Thoracic aorta endothelial cell (primary cell): ENCODE results near the gene F11.

DNA sequence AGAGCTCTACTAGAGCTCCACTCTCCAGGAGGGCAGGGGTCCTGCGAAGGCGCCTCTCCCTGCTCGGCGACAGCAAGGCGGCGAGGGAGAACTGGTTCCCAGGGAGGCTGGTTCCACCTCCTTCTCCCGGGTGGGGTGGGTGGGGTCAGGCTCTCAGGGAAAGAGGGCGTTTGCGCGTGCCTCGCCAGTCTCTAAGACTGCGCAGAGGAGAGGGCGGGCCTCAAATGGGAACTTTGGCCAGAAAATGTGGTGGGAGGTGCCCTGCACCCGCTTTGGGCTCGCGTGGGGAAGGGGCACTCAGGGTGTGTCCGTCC lies 1.6 kb downstream of the HELT start:
- CAGE, long polyA plus RNA: no peak

DNA sequence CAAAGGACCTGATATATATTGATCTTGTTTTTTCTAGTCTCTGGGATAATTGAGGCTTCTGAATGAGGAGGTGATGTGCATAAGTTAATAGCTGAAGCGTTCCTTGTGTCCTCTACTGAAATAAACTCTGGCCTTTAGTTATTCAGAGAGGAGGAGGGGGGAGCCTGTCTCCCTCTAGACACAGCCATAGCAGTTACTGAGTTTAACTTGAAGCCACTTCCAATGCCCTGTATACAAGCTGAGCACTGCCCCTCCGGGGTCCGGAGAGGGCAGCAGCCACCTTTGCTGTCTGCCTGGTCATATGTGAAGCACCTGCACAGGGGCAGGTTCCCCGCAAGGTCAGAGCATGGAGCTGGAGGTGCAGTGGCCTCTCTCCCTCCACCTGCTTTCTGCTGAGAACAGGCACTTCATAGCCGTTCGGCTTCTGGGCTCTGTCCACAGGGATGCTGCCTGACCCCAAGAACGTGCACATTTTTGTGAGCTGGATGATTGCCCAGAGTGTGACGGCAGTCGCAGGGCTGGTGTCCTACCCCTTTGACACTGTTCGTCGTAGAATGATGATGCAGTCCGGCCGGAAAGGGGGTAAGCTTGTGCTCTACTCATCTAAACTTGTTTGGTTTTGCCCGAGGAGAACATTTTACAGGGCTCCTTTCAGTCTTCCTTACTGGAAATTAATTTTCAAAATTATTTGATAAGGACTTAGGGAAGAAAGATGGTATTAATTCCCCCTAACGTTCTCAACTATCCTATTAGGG lies 2.4 kb downstream of the SLC25A4 start:
- CAGE, long polyA plus RNA: no peak

- CAGE, long polyA plus RNA: no peak
These were observed 5.9 kb upstream of the PDLIM3 start for GRCh38 chr4:185541075-185541836.

DNA sequence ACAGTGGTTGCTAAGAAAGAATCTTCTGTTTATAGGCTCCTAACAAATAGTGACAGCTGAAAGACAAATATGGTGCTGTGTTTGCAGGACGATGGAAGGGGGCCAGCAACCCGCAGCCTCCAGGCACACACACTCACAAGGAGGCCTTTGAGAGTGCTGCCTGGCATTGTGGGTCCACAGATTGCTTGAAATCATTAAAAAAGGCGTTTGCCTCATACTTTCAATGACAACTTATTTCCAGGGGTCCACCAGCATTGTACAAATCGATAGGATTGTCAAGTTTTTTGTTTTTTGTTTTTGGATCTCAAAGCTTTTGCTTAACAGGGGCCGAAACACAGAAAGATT lies 32.5 kb upstream of the PDLIM3 start:
- CAGE, long polyA plus RNA: no peak

GRCh38 chr4:185651085-185651806 lies 115.9 kb upstream of the PDLIM3 start:
- CAGE, long polyA plus RNA: no peak

GRCh38 chr4:185693080-185693424 lies 118.9 kb downstream of the SORBS2 start:
- CAGE, long polyA plus RNA: no peak

DNA sequence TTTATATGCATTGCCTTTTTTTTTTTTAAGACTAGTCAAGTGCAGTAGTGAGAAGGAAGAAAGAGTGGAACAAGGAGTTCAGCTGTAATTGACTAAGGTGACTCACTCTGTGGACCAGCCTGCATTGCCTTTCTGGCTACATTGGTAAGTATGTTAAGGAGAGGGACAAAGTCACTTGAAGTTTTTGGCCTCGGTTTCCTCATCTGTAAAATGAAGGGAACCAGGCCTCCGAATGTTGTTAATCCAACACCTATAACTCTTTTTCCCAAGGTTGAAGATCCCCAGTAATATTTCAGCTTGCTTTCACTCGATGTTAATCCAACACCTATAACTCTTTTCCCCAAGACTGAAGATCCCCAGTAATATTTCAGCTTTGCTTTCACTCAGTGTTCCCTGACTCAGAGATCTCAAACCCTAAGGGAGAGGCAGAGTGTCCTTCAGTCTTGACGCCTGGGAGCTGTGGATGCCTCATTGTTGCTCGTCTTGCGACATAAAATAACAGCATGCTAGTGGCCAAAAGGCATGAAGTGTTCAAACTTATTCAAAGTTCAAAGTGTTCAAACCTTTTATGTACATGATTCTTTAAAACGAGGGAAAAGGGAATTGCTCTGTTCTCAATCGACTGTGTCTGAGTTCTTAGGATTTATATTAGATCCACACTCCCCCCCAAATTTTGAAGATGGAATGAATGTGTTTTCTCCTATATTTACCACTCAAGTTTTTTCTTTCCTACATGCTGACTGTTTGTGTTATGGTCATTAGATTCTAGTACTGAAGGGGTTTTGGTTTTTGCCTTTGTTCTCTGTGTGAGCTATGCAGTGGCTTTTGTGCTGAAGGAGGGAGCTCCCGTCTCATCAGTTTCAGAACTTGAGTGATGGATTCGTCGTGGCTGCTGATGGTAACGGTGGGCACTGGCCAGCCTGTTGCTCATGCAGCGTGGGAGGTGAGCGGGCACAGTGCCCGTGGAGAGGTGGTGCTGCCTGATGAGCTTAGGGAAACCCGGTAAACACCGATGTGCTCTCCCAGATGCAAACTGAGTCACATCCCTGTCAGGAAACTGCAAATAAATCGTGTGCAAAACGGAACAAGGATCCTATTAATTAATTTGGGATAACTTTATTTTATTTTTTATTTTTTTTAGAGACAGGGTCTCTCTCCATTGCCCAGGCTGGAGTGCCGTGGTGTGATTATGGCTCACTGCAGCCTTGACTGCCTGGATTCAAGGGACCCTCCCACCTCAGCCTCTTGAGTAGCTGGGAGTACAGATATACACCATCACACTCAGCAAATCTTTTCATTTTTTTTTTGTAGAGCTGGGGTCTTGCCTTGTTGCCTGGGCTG lies 101.7 kb downstream of the SORBS2 start:
- CAGE, long polyA plus RNA: no peak

GRCh38 chr4:185713739-185714248 lies 98.2 kb downstream of the SORBS2 start:
- CAGE, long polyA plus RNA: no peak

- CAGE, long polyA plus RNA: no peak
These were observed 92.8 kb downstream of the SORBS2 start for GRCh38 chr4:185719134-185719600.

GRCh38 chr4:185795293-185795691 lies 16.7 kb downstream of the SORBS2 start:
- CAGE, long polyA plus RNA: no peak

DNA sequence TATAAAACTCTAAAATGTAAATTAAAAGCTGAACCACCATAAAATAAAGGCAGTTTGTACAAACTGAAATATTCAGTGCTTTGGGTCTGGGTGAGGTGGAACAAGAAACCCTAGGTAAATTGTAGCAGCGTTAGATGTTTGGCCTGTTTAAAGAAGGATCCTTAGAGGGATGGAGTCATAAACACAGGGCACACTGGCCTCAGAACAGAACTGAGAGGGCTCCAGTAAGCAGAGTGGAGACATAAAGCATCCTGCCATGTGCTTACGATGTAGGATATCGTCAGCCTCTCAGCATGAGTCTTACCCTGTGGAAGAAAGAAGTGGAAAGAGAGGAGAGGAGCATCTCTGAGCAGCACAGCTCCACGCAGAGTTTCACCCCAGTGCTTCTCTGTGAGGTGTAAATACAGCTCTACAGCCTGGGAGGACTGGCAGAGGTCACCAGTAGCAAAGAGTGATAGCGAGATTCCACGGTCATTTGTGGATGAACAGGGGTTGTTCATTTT lies 27.7 kb upstream of the SORBS2 start:
- CAGE, long polyA plus RNA: no peak

DNA sequence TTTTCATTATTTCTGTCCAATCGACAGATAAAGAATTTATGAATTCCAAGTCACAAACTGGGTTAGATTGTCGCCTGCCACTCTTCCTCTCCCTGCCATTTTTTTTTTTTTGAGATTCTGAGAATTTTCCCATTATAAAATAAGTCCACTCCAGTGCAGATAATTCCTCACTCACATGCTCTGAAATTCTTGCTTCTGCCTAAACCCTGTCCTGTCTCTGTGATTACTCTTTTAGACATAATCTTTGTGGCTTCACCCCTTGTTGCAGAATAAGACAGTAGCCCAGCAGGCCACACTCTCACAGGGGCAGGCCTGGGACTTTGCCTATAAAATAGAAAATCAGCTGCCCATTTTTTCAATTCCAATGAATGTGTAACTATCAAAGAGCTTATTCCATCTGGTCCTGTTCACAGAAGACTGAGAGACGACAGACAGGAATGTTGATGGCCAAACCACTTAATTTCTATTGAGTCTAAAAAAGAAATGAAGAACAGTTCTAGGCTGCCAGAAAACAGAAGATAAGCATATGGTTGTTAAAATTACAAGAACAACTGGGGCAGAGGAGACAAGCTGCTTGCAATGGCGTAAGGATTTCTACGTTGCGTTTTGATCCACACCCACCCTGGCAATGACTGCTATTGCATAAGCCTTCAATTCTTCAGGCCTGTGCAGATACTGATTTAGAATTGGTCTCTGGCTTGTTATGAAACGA lies 37.5 kb upstream of the SORBS2 start:
- CAGE, long polyA plus RNA: no peak

DNA sequence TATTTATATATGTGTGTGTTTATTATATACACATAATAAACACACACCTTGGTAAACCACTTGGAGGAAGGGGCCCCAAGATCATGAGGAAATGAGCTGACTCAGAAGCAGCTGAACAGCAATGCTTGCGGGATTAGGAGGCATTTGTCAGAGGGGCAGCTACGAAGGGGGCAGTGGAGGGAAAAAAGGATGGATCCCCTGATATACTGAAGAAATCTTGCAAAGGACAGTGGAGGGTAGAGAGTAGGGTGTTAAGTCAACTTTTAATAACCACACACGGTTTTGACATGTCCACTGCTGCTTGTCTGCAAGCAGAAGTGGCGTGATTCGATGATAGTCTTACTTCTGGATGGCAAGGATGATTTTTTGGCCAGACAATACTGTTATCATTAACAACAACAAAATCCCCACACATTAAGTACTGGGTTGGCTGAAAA lies 120.1 kb upstream of the SORBS2 start:
- CAGE, long polyA plus RNA: no peak

- CAGE, long polyA plus RNA: no peak
These were observed 45.8 kb upstream of the CYP4V2 start for GRCh38 chr4:186145577-186145909.

GRCh38 chr4:186195924-186196563 lies 4.7 kb downstream of the CYP4V2 start:
- CAGE, long polyA plus RNA: no peak

DNA sequence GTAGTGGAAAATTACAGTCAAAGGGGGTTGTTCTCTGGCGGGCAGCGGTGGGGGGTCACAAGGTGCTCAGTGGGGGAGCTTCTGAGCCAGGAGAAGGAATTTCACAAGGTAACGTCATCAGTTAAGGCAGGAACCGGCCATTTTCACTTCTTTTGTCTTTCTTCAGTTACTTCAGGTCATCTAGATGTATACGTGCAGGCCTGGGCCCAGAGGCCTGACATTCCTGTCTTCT lies 14.7 kb downstream of the KLKB1 start:
- CAGE, long polyA plus RNA: no peak

- CAGE, long polyA plus RNA: no peak
These were observed at the start of gene F11 for GRCh38 chr4:186265624-186266320. TSS of gene F11 (plus strand) at chr4:186266189.

DNA sequence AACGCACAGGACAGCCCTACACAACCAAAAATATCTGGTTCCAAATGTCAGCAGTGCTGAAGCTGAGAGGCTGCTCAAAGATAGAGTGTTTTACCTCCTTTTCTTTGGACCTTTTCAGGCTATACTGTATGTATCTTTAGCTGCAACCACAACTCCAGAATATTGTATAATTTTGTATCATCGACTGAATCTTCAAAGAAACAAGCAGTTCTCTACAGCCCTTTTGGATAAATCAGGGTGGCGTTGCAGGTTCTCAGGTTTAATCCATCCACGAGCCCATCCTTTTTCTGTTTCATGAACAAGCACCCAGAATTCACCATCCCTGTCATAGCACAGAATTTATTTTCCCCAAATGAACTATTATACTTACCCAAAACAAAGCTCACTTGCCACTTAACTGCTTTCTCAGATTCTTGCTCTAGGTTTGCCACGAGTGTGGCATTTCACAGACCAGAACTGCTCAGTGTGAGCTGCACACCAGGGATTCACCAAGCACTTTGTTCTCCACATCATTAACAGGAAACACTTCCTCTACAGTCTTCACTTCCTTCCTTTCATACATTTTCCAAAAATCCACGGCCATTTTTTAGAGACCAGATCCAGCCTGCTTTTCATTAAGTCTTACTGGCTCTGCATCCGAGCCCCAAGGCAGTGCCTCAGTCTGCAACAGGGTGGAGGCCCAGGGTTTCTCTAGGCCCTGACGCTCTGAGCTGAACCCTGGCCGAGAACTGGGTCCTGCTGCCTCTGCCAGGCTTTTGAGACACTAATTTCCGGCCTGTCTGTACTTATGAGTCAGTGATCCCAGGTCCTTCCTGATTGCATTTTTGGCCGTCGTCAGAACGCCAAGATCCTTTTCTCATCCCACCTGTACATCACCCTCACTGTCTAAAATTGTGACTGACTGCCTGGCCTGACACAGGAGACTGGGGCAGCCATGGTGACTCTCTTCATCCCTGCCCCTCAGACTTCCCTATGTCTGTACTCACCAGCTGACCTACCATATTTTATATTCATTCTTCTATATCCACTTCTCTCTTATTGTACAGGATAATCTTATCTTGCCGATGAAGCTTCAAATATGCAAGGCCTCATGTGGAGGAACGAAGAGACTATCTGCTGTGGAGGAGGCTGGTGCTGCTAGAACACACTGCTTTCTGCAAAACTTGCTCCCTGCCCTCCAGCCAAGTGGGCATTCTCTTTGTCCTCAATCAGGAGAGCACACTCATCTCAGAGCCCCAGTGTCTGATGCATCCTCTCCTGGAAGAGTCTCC lies 67.6 kb upstream of the MTNR1A start:
- CAGE, long polyA plus RNA: no peak

DNA sequence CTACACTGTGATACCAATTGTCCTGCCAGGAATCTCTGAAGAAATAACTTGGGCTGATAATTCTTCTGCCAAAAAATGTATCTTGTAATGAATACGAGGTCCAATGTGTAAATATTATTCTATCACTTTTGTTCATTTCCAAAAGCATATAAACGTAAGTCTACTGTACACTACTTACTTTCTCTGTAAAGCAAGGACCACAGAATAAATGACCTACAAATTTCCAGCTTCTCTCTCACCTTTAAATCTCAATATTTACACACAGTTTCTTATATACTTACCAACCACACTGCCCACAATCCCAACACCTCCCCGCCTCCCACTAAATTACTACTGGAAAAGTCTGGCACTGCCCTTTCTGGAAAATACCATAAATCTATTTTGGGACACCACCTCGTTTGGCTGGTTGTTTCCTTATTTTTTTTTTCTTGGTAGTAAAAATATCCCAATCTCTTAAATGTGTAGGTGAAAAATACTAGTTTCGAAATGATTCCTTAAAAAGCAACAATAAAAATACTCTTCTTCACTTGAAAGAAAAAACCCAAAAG lies 19.6 kb downstream of the FAT1 start:
- CAGE, long polyA plus RNA: no peak

DNA sequence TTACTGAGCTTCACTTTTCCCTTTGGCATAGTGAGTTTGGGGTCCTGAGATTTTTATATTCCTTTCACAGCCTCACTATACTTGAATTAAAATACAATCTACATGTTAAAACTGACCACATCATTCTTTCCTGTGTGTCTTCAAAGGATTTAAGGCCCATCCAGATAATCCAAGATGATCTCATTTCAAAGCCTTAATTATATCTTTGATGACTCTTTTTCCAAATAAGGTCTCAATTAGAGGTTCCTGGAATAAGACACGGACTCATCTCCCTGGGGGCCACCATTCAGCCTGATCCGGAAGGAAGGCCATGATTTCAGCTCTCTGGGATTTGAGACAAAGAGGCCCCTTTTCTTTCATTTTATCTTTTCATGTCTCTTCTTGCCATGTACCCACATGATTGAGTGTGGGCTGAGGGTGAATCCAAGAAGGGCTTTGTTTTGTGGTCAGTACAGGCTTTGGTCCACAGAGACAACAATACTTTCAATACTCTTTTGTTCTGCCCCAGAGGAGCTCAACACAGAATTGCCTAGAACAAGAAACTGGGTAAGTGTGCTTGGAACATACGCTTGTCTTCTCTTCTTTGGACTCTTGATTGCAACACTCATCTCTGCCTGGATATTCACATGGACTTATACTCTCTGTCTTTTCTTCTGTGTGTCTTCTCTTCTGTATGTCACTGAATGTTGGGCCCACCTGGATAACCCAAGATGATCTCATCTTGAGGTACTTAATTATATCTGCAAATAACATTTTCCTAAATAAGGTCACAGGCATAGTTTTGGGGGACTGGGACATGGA lies 261.2 kb downstream of the TRIML1 start:
- CAGE, long polyA plus RNA: no peak